Left ventricle myocardium (tissue), 1 donor: ENCODE measurements around a stretch of chr4.

DNA sequence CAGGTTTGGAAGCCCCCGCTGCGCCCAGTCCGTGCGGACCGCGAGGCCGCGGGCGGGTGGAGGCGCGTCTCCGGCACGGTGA lies 263 bp downstream of the CCNG2 start:
- PRO-cap = no peak

GRCh38 chr4:77796258-77796918 lies 22.8 kb downstream of the CNOT6L start:
- PRO-cap = no peak

- PRO-cap = no peak
These were observed 12.6 kb downstream of the CNOT6L start for GRCh38 chr4:77806468-77807100.

DNA sequence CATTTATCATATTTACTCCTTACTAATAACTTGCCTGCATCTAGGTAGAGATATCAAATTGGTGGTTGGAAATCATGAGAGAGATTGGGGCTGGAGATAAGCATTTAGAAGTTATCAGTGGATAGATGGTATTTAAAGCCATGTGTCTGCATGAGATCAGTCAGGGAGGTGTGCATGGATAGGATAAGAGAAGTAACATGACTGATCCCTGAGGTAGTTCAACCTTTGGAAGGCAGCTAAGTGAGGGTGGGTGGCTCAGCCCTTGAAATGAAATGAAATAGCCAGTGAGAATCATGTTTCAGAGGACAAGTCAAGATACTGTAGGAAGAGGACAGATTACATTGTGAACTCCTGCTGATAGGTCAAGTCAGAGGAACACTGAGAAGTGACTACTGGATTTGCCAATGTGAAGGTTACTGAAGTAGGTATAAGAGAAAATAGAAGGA lies 43.3 kb downstream of the MRPL1 start:
- PRO-cap = no peak

- PRO-cap = no peak
These were observed 30.1 kb downstream of the ANXA3 start for GRCh38 chr4:78581590-78582103.

DNA sequence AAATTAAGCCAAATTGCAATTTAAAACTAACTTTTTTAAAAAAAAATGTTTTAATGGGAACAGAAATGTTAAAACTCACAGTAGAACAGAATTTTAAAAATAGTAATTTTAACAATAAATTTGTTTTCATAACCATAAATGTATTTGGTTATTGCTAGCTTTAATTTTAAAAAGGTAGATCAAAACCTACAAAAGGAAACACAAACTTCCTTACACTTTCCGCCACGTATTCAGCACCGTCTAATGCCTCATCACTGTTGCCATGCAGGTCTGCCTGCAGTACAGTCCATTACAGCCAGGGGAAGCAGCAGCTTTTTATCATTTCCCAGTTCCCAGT lies 93.0 kb downstream of the ANXA3 start:
- PRO-cap = no peak

DNA sequence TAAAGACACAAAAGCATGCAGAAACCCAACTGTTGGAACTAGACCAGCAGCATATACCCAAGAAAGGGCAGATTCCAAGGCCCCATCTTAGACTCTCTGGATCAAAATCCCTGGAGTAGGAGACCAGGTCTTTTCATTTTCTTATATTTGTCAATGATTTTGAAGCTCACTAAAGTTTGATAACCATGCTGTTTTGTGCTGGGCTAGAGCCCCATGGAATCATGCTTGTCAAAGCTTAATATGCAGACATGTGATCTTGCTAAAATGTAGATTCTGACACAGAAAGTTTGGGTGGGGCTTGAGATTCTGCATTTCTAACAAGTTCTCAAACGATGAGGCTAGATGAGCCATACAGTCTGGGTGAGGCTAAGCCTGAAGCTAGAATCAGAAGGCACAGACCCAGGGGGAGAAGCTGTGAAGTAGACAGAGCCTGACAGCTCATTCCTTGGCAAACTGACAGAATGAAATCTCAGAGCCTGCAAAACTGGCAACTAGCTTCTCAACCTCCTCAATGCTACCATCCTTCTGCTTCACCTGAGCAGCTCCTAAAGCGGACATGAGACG lies 71.3 kb upstream of the BMP2K start:
- PRO-cap = no peak

- PRO-cap = no peak
These were observed 56.0 kb upstream of the BMP2K start for GRCh38 chr4:78719890-78720860.

DNA sequence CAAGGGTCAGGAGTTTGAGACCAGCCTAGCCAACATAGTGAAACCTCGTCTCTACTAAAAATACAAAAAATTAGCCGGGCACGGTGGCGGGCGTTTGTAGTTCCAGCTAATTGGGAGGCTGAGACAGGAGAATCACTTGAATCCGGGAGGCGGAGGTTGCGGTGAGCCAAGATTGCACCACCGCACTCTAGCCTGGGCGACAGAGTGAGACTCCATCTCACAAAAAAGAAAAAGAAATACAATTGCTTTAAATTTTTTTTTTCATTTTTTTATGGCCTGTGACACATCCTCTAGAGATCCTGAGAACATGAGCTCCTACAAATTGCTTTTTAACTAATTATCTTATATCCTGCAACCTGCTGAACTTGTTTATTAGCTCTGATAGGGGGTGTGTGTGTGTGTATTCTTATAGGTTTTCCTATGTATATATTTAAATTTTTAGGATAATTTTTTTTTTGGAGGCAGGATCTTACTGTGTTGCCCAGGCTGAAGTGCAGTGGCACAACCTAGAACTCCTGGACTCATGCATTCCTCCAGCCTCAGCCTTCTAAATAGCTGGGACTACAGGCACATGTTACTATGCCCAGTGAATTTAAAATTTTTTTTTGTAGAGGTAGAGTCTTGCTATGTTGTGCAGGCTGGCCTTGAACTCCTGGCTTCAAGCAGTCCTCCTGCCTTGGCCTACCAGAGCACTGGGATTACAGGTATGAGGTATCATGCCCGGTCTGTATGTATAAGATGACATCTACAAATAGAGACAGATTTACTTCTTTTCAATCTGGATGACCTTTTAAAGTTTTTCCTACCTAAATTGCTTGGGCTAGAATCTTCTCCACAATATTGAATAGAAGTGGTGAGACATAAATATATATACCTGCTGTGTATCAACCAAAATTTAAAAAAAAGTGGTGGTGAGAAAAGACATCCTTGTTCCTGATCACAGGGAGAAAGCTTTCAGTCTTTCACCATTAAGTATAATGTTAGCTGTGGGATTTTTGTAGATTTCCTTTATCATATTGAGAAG lies 29.9 kb downstream of the BMP2K start:
- PRO-cap = no peak

- PRO-cap = no peak
These were observed 23.3 kb downstream of the PAQR3 start for GRCh38 chr4:78915972-78916307.

- PRO-cap = no peak
These were observed 176.5 kb upstream of the GK2 start for GRCh38 chr4:79584473-79584951.

DNA sequence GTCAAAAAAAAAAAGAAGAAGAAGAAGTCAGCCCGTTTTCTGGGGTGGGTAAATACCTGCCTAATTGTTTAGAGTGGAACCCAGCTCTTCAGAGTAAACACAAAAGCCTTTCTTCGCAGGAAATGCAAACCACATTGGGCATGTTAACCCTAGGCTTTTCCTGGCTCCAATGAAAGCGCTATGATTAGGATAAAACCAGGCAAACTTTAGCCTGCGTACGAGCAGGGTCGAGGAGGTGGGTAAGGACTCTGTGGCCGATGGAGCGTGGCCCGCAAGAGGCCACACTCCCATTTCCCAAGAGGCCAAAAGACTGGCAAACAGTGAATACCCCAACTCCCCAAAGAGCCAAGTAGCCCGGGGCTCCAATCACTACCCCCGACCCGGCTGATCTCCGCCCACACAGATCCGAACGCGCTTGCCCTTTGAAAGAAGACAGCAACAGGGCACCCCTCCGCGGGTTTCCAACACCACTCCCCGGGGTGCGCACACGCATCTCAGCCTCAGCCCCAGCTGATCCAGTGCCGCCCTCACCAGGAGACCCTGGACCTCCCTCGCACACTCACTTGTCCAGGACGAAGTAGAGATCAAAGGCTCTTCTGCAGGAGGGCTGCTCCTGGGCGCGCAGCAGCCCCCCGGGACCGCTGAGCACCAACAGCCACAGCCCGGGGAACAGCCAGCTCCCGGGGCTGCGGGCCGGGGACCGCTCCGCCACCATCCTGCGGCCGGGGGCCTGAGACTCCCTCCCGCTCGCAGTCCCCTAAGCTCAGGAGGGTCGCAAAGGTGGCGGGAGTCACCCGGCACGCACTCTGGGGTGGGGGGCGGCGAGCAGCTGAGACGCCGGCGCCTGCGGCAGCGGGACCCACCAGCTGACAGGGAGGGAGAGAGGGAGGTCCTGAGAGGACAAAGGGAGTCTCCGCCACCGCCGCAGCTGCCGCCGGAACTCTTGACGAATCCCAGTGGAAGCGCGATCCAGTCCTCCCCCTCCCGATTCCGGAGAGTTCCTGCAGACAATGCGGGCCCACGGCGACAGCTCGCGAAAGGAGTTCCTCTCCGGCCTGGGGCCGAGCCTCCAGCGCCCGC lies 843 bp downstream of the ANTXR2 start:
- PRO-cap = bidirectional peak, plus-strand start at position 987 of the sequence, minus-strand start at position 945 of the sequence

GRCh38 chr4:80185119-80185684 lies 12.1 kb upstream of the PRDM8 start:
- PRO-cap = no peak

DNA sequence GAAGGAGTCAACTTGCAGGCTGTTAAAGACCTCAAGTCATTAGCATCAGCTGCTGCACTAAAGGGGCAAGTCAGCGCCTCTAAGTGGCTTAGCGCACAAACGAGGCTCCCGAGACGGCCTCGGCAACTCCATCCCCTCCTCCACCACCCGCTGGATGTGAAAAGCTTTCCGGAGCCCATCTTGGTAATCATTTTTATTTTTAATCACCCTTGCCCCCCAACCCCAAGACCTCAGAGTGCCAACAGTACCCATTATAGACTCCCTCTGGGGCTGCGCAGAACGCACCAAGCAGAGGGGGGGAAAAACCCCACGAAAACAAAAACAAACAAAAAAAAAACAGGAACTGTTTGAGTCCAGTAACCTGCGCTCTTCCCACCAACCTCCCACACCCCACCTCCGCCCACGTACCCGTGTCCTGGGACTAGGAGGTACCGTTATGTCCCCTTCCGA lies 859 bp upstream of the PRDM8 start:
- PRO-cap = no peak

GRCh38 chr4:80492762-80493294 lies 157.3 kb downstream of the CFAP299 start:
- PRO-cap = no peak

- PRO-cap = no peak
These were observed 44.2 kb downstream of the RASGEF1B start for GRCh38 chr4:81427407-81427915.

DNA sequence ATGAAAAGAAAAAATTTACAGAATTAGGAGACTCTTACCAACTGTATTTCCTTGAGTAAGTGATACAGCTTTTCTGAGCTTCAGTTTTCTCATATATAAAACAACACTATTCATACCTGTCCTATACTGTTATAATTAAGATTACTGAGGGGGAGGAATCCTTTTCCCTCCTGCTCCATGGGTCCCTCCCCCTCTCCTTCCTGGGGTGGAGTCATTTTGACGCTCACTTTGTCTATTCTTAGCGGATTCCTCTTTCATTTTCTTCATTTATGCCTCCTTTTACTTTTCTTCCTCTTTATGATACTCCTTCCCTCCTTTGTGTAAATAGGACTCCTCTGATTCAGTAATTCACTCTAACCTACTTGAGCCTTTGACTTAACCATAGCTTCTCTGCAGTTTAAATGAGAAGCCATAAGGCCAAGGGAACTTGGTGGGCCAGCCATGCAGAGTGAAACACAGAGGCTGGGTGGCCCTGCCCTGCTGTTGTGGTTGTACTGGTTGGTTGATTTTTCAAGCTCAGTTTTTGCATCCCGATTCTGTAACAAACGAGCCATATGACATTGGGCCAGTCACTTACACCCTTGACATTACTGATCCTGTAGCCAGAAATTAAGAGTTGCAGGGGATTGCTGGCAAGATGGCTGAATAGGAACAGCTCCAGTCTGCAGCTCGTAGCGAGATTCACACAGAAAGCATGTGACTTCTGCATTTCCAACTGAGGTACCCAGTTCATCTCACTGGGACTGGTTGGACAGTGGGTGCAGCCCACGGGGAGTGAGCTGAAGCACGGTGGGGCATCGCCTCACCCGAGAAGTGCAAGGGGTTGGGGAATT lies 1.3 kb upstream of the RASGEF1B start:
- PRO-cap = no peak

DNA sequence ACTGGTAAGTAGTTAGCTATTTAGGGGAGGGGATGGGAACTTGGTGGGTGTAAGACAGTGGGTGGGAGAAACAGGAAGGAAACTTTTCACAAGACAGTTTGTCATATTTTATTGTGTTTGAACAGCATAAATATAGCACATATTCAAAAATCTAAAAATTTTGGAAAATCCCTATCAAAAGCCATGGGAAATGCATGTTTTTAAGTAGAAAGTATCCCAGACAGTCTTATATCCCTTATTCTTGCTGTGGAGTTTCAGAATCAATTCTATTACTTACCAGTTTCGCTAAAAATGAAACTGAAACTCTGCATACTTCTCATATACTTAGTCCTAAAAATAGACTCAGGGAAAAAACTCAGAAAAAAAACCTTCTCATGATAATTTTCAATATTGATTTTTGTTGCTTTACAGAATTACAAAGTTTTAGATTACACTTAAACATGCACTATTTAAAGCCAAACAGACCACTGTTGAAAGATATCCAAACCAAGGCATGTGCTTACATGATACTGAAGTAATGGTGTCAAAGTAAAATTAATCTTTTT lies 22.4 kb upstream of the RASGEF1B start:
- PRO-cap = no peak

- PRO-cap = no peak
These were observed 343.2 kb upstream of the RASGEF1B start for GRCh38 chr4:81814755-81815409.

DNA sequence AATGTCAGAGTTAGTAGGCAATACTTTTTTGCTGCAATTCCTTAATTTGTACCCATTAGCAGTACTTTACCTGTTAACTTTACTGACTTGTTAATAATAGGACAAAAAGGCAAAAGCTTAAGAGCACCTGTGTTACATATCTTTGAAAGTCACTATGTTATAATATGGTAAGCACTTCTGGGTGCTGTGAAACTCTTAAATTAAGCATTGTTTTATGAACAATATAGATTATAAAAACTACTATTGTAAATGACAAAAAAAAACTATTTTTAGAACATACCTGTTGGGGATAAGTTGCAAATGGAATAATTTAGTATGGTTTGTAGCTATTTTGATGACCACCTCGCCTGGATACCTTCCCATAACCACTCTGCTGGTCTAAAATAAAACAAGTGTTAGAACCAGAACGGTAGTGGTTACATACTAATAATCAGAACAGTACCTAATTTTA lies 18.7 kb downstream of the HNRNPD start:
- PRO-cap = no peak